ENCODE measurements around a stretch of chr20.

DNA sequence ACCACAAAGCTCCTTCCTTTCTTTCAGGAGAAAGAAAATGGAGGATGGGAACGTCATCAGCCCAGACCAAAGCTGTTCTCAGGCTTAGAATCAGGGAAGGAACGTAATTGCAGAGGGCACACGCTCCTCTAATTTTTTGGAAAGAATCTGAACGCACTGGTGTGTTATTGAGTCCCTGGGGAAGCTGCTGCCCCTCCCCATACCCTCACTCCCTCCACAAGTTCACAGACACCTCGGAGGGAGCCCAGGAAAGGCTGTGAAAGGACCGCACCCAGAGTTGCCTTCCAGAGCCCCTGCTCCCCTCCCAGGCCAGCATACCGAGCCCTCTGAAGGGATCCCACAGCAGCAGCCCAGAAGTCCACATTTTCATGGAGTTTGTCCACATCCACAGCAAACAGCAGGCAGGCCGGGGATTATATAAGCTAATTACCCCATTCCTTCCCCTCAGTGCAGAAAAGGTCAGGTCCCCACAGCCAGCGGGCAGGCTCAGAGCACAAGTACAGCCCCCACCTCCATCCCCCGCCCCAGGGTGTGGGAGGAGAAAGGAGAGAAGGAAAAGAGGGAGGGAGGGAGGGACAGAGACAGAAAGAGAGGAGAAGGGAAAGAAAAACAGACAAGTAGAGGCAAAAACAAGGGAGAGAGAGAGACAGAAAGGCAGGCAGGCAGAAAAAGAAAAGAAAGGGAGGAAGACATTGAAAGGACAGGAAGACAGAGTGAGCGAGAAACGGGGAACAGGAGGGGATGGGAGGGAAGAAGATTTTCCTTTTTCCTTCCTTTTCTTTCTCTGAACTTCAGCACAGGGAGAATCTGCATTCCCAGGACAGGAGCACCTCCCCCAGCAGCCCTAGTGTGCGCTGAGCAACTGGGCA is 24.2 kb downstream of the C20orf85 start:
- PRO-cap = bidirectional peak, plus-strand start at position 584 of the sequence, minus-strand start at position 488 of the sequence

GRCh38 chr20:58338755-58339133 is 29.2 kb downstream of the RAB22A start:
- PRO-cap = no peak

DNA sequence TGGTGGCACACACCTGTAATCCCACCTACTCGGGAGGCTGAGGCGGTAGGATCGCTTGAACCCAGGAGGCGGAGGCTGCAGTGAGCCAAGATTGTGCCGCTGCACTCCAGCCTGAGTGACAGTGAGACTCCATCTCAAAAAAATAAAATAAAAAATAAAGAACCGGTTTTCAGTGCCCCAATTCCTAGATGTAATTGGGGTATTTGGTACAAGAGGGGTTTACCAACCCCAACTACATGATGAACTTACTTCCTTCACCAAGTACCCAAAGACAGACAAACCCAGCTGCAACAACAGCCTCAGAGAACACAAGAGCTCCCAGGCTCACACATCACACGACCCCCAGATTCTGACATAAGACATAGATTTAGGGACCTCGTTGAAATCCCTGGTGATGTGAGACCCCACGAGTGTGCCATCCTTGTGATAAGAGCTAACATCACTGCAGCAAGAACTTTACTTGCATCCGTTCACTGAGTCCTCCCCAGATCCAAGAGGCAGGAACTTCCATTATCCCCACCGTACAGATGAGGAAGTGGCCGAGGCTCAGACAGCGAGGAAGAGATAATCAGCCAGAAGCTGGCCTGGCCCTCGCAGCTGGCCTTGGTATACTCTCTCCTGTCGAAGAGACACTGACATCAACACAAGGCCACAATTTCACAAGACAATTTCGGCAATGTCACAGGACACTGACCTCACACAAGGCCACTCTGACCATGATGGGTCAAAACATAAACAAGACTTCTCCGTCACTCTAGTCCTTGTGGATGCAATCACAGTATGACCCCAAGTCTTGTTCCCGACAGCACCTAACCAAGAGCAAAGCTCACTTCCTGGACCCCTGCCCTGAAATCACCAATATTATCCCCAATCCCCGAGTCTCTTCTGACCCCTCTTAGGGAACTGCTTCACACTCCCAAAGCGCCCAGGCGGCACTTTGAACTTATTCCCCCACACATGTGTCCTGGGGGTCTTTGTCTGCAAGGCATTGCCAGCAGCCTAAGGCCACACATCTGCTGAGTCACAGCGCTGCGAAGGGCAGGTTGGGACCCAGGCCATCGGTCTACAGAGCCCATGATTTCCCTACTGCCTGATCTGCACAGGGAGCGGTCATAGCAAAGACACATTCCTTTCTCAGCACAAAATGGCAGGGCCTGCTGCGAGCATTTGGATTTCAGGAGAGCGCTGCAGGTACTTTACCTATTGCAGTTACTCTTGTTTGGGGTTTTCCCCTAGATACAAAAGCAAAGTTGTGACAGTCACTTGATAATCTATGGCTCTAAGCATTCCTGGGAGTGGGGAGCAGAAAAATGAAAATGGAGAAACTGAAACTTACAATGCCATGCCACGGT is 14.9 kb upstream of the VAPB start:
- PRO-cap = no peak

- PRO-cap = no peak
Observed at GRCh38 chr20:58437282-58437926, 48.4 kb downstream of the VAPB start.

GRCh38 chr20:58651451-58651763 is 324 bp downstream of the STX16 start:
- PRO-cap = unidirectional peak, plus-strand start at chr20:58651700

DNA sequence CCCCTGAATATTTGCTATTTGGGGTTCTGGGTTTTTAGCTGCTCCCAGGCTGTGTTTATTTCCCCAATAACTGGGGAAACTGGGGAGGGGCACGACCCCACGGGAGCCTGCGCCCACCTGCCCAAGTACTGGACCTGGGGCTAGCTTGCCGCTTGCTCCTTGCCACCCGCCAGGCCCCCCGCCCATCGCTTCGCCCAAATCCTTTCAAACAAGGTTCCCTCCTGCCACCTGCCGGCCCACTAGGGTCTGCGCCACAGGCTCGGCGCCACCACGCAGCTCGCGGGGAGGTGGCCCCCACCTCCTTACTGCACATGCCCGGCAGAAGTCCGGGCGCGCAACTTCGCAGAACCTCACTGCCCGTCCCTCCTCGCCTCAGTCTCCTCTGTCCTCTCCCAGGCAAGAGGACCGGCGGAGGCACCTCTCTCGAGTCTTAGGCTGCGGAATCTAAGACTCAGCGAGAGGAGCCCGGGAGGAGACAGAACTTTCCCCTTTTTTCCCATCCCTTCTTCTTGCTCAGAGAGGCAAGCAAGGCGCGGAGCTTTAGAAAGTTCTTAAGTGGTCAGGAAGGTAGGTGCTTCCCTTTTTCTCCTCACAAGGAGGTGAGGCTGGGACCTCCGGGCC is 51.7 kb upstream of the GNAS start:
- PRO-cap = no peak

DNA sequence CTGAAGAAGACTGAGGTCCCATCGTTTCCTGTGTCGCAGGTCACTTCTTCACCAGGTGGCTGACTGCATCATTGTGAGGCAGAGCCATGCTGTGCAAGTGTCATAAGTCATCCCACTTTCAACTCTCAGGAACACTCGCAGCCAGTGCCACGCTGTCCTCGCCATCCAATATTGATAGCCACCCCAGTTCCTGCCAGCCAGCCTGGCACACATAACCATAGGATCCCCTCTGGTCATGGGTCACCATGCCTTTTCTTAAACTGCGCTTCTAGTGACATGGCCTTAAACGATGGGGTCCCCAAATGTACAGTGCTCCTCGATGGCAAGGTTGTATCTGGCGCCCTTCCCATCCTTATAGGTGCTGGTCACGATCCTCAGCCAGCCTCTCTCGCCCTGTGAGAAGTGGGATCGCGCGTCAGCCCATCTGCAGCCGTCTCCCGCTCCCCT is 11.7 kb downstream of the CTSZ start:
- PRO-cap = no peak

DNA sequence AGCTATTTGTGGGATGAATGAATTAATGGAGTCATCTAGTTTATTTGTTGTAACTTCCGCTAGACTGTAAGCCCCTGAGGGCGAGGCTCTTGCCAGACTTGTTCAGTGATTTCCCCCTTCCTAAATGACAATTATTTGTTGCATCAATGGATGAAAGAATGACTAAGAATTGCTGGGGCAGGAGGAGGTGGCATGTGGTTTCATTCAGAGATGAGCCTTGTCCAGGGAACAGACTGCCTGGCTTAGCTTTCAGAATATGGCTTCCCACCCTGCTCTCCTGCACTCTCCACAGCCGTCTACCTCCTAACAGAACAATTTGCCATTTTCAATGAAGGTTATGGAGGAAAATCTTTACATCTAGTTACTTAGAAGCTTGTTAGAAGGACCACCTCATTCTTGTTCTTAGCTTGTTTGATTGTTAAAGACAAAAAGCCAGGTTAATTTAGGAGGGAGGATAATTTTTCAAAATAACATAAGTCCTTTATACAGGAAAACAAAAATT is 1.2 kb upstream of the PRELID3B start:
- PRO-cap = unidirectional peak, plus-strand start at position 207 of the sequence

GRCh38 chr20:59177680-59178429 is 14.2 kb downstream of the ZNF831 start:
- PRO-cap = no peak

DNA sequence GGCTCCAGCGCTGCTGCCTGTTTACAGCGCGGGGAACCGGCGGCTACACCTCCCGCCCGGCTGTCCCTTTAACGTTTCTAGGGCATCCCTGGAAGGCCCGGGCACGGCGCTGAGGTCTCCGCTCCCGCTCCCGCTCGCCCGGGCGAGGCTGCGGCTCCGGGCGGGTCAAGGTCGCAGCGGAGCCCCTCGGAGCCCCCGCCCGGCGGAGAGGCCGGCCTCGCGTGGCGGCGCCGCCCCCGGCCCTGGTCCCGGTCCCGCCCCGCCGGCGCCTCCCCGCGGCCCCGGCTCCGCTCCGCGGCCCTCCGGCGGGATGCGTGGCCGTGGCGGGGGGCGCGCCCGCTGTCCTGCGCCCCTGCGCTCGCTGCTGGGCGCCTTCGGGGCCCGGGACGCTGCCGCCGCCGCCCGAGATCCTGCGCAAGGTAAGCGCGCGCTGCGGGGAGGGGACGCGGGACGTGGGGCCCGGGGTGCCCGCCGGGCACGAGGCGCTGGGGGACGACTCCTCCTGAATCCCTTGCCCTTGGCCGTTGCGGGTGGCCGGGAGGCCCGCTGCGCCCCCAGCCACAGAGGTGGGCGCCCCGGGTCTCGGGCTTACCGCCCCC is 27.0 kb upstream of the PHACTR3 start:
- PRO-cap = no peak

DNA sequence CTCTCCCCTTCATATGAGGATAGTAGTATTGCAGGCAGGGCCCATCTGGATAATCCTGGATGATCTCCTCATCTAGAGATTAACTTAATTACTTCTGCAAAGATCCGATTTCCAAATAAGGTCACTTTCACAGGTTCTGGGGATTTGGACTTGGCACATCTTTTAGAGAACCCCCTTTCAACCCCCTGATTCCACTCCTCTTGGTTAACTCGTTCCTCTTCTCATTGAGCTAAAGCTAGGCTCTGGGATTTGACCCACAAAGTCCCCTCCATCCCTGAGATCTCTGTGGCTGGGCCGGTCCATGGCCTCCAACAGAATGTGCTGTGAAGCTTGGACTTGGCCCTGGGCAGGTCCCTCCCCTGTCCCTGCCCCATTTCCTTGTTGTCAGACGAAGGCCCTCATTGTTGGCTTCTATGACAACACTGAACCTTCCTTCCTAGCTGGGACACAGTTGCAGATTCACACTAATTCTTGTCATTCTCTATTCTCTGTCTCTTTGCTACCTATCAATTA is 156.2 kb downstream of the SYCP2 start:
- PRO-cap = bidirectional peak, plus-strand start at position 443 of the sequence, minus-strand start at position 318 of the sequence

GRCh38 chr20:59826202-59826501 is 107.3 kb downstream of the SYCP2 start:
- PRO-cap = bidirectional peak, plus-strand start at chr20:59826615, minus-strand start at chr20:59826339

GRCh38 chr20:59826502-59827478 is 106.6 kb downstream of the SYCP2 start:
- PRO-cap = bidirectional peak, plus-strand start at chr20:59826615, minus-strand start at chr20:59826339

DNA sequence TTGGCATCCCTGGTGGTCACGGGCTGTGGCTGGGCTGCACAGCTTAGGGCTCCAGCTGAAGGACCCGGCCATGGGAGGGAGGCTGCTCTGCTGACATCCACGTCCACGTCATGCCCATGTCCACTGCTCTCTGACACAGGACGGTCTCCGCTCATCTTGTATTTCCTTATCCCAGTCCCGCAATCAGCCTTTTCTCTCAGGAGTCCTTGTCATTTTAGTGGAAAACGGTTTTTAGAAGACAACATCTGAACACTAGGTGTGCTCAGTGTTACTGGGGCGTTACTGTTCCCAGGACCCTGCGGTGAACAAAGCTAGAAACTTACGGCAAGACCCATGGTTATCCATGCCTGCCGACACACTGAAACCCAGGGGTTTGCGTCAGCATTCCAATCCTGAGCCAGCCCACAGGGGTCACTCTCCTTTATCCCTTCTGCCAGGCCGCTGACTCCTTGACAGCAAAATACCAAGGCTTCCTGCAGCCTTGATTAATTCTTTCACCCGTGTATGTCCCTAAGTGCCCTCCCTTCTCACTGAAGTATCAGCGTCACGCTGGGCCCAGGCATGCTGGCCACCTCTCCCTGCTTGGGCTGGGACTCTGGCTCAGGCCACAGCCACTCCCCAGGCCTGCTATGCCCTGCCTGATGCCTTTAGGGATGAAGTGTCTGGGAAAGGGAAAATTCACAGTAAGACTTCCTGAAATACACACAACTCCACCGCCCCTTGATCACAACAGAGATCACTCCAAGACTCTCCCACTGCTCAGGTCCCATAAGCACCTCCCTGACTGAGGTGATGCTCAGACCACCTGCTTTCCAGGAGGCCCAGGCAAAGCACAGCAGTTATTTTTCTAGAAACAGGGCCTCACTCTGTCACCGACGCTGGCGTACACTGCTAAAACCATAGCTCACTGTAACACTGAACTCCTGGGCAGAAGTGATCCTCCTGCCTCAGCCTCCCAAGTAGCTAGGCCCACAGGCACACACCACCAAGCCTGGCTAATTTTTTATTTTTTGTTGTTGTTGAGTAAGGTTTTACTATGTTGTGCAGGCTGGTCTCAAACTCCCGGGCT is 63.7 kb downstream of the TAF4 start:
- PRO-cap = no peak

DNA sequence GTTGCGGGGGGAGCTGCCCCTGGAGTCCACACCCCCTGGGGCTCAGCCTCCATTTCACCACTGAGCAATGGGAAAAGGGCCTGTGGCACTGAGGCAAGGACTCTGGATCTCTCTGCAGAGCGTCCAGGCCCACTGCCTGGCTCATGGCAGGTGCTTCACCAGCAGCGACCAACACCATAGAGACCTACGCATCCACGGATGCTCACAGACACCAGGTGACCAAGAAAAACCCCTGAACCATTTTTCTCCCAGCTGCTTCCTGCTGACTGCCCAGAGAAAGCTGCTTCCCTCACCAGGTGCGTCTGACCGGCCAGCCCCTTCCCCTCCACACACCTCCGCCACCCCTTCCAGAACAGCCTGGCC is 54.0 kb downstream of the TAF4 start:
- PRO-cap = no peak

DNA sequence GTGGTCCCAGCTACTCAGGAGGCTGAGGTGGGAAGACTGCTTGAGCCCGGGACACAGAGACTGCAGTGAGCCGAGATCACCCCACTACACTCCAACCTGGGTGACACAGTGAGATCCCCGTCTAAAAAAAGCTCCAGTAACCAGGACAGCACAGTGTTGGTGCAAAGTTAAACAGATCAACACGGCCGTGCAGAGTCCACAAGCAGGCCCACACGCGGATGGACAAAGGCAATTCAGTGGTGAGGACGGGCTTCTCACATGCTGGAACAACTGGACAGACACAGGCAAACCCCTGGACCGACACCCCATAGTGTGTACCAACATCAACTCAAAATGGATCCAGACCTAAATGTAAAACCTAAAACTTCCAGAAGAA is 41.7 kb downstream of the TAF4 start:
- PRO-cap = no peak

DNA sequence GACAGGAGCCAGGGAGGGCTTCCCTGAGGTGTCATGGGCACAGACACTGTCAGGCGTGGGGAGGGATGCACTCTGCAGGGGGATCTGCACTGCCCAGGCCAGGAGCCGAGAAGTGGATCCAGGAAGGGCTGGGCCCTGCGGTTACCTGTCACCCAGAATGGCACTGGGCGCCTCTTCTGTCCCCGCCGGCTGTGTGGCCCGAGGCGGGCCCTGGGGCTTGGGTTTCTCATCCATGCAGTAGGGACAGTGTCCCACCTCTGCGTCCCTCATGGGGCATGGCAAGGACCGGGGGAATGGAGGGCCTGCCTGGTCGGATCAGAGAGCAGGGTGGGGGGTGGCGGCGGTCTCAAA is 25.3 kb upstream of the LSM14B start:
- PRO-cap = no peak

DNA sequence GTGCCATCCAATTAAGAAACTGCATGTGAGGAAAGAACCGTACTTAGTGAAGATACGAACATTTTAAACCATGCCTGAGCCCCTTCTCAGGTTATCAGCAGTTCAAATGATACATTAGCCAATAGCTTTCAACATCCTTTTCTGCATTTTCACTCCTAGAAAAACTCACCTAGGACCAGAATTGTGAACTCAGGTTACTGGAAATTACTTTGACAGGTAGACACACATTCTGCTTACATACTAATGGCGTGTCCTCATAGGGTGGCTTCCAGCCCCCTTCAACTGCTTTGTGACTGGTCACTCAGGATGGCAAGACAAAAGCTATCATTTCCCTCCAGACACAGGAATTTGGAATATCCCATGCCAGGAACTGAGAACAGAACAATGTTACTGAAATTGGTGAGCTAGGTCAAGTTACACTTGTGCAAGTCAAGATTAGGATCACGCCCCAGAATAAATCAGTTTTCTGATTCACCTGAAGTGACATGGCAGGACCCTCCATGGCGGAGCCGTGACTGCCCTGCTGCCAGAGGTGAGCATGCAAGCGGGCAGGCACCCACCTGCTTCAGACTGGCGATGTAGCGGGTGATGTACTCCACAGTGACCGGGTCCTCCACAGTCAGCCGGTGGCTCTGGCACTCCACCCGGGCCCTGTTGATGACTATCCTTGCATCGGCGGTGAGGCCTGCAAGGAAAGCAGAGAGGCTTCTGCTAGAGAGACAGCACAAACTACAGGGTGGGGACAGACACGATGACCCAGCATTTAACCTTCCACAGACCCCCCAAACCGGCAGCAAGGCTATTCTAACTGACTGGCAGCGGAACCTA is 3.8 kb downstream of the PSMA7 start:
- PRO-cap = no peak

DNA sequence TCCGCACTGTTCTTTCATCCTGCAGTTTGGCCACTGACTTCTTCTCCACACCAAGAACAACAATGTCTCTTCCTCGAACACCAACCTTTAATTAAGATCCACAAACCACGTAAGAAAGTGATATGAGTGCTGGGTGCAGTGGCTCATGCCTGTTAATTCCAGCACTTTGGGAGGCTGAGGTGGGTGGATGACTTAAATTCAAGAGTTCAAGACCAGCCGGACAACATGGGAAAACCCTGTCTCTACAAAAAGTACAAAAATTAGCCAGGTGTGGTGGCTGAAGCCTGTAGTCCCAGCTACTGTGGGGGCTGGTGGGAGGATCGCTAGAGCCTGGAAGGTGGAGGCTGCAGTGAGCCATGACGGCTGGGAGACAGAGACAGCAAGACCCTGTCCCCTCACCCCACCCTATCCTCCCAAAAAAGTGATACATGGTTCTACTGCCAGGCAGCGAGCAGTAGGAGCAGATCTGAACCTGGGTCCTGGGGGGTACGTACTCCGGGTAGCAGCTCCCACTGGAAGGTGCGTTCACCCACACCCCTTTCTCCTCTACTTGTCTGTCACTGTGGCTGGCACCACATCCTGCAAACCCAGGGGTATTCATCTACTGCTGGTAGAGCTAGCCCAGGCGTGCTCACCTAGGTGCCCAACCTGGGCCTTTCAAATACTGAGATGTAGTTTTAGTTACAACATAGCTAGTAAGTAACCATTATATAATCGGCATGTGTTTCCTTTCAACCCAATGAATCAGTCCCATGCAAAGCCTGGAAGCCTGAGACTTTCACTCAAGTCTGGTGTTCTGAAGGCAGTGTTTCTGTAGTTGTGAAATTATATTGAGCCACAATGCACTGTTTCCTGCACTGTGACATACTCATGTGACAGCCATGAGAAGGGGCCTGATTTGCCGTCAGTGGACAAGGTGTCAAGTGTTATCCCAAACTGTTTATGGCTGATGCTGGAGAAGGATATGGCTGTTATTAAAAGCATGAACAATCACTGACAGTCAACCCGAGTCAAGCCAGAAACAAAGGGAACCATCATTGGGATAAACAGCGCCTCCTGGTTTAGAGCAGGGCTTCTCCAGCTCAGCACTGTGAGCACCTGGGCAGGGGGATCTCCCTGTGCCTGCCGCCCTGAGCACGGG is 2.0 kb downstream of the PSMA7 start:
- PRO-cap = no peak

DNA sequence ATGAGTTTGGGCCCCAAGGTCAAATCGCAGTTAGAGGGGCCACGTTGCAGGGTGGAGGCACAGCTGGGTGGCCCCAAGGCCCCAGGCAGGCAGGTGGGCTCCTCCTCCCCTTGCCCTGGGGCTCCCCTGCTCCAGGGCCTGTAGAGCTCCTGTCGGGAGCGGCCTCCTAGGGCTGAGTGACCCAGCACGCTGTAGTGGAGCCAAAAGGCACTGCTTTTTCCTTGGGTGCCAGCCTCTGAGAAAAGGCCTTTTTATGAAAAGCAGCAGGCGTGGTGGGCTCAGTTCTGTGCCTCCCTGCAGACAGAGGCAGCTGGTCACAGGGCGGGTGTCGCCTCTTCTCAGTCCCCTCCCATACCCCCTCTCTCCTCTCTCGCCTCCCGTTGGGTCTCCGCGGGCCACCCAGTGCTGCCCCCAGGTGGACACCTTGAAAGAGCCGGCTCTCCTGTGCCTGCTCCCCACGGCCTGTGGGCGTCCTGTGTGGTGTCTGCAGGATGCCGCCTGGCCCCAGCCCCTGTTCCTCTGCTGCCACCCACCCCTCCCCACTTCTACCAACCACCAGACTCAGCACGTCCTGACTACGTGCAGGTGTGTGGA is 13.2 kb downstream of the SS18L1 start:
- PRO-cap = no peak